K562 (cell line): ENCODE measurements around a stretch of chr1.

DNA sequence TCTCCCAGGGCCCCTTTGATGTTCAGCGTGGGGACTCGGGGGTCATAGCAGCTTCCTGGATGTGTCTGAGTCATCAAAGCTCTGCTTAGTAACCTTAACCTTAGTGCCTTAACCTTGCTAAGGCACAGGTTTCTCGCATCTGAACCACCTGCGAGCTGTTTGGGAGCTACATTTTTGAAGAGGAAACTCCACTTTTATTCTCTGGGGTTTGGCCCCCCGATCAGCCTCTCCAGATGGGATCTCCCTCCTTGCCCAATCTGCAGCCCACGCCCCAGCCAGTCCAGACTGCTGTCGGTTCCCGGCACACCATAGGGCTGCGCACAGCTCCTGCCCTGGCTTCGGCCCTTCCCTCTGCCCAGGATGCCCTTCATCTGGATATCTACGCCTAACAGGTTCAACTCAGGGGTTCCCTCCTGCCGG is 135.2 kb downstream of the KAZN start:
- RAMPAGE, long total RNA = no peak
- RRBS = no CpG with 5 or more reads among the region's 12 CpGs
PRO-cap:
- standard = no peak
- CoPRO, capped RNA only, 2 experiments = no peak in any of the 2 experiments
- CoPRO, capped and uncapped RNA, 2 experiments = no peak in any of the 2 experiments
- CoPRO, uncapped RNA only, 2 experiments = no peak in any of the 2 experiments
CAGE:
- cytosol, long polyA plus RNA = no peak
- long polyA plus RNA = no peak
- nucleolus, long total RNA = no peak
- nucleus, long polyA plus RNA = no peak

- RAMPAGE, long total RNA = no peak
- RRBS = no CpG with 5 or more reads among the region's 6 CpGs
PRO-cap:
- standard = no peak
- CoPRO, capped RNA only, 2 experiments = no peak in any of the 2 experiments
- CoPRO, capped and uncapped RNA, 2 experiments = no peak in any of the 2 experiments
- CoPRO, uncapped RNA only, 2 experiments = no peak in any of the 2 experiments
CAGE:
- cytosol, long polyA plus RNA = no peak
- long polyA plus RNA = no peak
- nucleolus, long total RNA = no peak
- nucleus, long polyA plus RNA = no peak
Measured at GRCh38 chr1:14742467-14742856, 144.0 kb downstream of the KAZN start.

DNA sequence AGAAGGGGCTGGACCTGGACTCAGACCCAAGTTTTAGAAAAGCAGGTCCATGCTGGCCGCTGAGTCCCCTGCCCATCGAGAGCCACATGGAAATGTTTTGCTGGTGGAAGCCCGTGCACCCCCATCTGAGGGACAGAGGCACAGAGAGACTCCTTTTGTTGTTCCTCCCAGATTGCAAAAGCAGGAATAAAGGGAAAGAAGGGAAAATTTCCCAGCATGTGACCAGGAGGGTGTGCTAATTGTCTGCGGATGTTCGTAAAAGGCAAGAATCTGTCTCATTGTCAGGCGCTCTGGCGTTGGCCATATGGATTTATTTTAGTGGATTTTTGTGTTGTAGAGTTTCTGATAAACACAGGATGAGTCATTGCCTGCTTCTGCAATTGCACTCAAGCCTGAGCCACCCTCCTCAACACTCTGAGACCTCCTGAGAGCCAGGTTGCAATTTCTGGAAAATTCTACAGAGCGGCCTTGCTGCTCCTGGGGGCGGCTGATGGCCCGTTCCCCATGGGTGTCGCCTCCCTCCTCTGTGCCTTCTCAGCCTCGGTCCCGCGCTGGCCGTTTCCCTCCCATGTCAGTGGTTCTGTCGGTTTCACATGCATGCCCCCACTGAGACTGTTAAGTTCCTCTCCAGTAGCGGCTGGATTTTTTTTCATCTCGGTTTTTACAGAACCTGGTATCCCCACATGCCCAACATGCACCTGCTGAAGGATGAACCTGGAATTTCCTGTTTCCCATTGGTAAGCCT is 227.7 kb downstream of the KAZN start:
- RAMPAGE, long total RNA = no peak
- RRBS = no CpG with 5 or more reads among the region's 18 CpGs
PRO-cap:
- standard = no peak
- CoPRO, capped RNA only, 2 experiments = no peak in any of the 2 experiments
- CoPRO, capped and uncapped RNA, 2 experiments = no peak in any of the 2 experiments
- CoPRO, uncapped RNA only, 2 experiments = no peak in any of the 2 experiments
CAGE:
- cytosol, long polyA plus RNA = no peak
- long polyA plus RNA = no peak
- nucleolus, long total RNA = no peak
- nucleus, long polyA plus RNA = no peak

DNA sequence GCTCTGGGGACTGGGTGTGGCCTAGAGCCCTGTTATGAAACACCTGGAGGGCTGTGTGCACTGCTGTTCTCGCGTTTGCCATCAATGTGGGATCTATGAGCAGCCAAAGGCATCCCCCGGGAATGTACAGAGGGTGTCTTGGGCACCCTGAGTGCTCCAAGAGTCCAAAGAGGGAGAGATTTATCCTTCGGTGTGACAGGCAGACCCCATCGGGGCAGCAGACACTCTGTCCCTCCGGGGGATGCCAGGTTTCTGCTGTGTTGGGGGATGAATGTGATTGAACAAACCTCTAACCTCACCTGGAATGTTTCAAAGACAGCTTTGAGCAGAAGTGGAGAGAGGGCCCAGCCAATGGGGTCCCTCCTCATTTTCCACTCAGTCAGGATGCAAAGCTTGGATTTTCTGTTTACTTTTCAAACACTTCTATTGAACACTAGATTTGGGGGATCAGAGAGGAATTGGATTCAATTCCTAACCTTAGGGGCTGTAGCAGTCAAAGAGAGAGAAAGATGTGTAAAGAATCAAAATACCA is 264.7 kb downstream of the KAZN start:
- RAMPAGE, long total RNA = no peak
- RRBS = no CpG with 5 or more reads among the region's 6 CpGs
PRO-cap:
- standard = no peak
- CoPRO, capped RNA only, 2 experiments = no peak in any of the 2 experiments
- CoPRO, capped and uncapped RNA, 2 experiments = no peak in any of the 2 experiments
- CoPRO, uncapped RNA only, 2 experiments = no peak in any of the 2 experiments
CAGE:
- cytosol, long polyA plus RNA = no peak
- long polyA plus RNA = no peak
- nucleolus, long total RNA = no peak
- nucleus, long polyA plus RNA = no peak

GRCh38 chr1:14929087-14930186 is 224.1 kb upstream of the TMEM51 start:
- RAMPAGE, long total RNA = no peak
- RRBS = no CpG with 5 or more reads among the region's 20 CpGs
PRO-cap:
- standard = no peak
- CoPRO, capped RNA only, 2 experiments = no peak in any of the 2 experiments
- CoPRO, capped and uncapped RNA, 2 experiments = no peak in any of the 2 experiments
- CoPRO, uncapped RNA only, 2 experiments = no peak in any of the 2 experiments
CAGE:
- cytosol, long polyA plus RNA = no peak
- long polyA plus RNA = no peak
- nucleolus, long total RNA = no peak
- nucleus, long polyA plus RNA = no peak

DNA sequence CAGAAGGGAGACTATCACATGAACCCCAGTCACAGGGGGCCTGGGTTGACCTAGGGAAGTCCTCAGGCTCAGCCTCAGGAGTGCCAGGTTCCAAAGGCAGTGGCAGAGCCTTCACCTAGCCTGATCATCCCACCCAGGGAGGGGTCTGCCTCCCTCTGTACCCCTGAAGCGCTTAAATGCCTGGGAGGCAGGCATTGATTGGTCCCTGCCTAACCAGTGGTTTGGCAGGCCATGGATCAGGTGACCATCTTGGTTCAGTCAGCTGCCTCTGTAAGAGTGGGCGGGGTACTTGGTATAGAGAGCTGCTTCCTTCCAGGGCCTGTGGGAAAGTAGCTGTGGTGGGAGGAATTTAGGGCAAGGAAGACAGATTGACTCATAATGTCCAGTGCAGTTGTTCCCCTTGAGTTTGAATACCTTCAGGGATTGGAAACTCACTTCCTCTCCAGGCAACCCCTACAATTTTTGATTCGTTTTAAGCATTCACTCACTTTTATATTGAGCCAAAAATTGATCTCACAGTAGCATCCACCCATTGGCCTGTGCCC is 213.6 kb upstream of the TMEM51 start:
- RAMPAGE, long total RNA = no peak
- RRBS = no CpG with 5 or more reads among the region's 3 CpGs
PRO-cap:
- standard = bidirectional peak, plus-strand start at position 295 of the sequence, minus-strand start at position 147 of the sequence
- CoPRO, capped RNA only, 2 experiments = no peak in any of the 2 experiments
- CoPRO, capped and uncapped RNA, 2 experiments = no peak in any of the 2 experiments
- CoPRO, uncapped RNA only, 2 experiments = no peak in any of the 2 experiments
CAGE:
- cytosol, long polyA plus RNA = no peak
- long polyA plus RNA = no peak
- nucleolus, long total RNA = no peak
- nucleus, long polyA plus RNA = no peak

DNA sequence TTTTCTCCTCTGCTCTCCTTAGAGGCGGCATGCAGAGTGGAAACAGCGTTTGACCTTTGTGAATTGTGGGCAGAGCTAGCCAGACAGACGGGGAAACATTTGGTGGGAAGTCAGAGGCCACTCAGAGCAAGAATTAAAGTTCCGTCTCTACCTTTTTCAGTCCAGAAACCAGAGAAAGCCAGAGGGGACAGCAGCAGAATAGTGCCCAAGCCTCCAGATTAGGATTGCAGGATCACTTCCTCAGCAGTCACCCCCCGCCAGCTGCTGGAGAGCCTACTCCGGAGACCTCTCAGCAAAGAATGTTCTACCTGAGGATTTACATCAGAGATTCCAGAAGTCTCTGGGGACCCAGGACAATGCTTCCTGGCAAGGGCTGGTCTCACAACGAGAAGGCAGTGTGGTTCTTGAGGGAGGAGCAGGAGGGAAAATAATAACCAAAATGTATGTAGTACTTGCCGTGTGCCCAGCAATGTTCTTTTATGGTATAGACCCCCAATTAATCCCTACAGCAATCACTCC is 210.4 kb upstream of the TMEM51 start:
- RAMPAGE, long total RNA = no peak
- RRBS = no CpG with 5 or more reads among the region's 8 CpGs
PRO-cap:
- standard = no peak
- CoPRO, capped RNA only, 2 experiments = no peak in any of the 2 experiments
- CoPRO, capped and uncapped RNA, 2 experiments = no peak in any of the 2 experiments
- CoPRO, uncapped RNA only, 2 experiments = no peak in any of the 2 experiments
CAGE:
- cytosol, long polyA plus RNA = no peak
- long polyA plus RNA = no peak
- nucleolus, long total RNA = no peak
- nucleus, long polyA plus RNA = no peak

DNA sequence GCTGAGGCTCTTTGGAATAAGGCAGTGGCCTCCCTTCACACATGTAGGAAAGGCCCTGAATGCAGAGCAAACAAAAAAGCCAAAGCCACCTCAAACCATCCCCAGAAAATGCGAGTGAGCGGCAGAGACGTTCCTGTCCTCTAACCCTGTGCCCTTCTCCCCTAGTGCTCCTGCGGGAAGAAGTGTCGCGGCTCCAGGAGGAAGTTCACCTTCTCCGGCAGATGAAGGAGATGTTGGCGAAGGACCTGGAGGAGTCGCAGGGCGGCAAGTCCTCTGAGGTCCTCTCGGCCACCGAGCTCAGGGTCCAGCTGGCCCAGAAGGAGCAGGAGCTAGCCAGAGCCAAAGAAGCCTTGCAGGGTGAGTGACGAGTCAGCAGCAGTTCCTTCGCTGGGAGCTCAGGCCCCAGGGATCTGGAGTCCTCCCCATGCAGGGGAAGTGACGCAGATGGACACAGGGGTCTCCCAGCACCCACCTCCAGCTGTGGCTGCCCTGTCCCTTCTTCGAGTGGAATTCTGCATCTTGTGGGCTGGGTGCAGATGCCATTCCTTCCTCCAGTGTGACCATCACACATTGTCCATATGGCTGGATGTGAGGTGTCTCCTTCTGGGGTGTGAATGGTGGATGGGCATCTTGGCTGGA is 192.9 kb upstream of the TMEM51 start:
- RAMPAGE, long total RNA = no peak
- RRBS = no CpG with 5 or more reads among the region's 16 CpGs
PRO-cap:
- standard = no peak
- CoPRO, capped RNA only, 2 experiments = no peak in any of the 2 experiments
- CoPRO, capped and uncapped RNA, 2 experiments = no peak in any of the 2 experiments
- CoPRO, uncapped RNA only, 2 experiments = no peak in any of the 2 experiments
CAGE:
- cytosol, long polyA plus RNA = no peak
- long polyA plus RNA = no peak
- nucleolus, long total RNA = no peak
- nucleus, long polyA plus RNA = no peak

DNA sequence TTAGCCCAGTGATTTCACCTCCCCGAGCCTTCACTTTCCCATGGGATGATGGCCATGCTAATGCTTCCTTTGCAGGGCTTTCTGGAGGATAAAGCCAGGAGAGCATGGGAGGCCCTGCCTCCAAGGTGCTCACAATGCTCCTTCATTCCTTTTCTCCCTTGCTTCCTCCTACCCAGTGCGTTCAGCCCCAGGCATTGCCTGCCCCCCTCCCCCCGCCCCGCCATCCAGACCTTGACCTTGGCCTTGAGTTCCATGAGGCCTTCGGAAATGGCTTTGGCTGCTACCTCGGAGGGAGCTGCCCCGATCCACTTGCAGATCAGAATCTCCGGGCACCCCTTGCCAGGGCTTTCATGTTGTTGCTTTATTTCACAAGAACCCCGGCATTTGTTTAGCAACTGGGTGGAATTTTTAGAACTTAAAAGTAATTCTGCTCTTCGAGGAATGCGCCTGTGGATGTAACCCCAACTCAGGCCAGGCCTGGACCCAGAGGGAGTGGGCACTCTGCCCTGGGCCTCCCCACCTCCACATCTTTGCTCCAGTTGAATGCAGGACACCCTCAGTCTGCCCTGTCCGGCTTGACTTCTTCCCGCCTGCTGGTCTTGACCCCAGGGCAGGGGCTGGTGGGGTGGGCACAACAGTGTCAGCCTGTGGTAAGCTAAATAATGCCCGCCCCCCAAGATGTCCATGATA is 154.1 kb upstream of the TMEM51 start:
- RAMPAGE, long total RNA = no peak
- RRBS = 100% methylated on average over 2 of the region's 14 CpGs
PRO-cap:
- standard = no peak
- CoPRO, capped RNA only, 2 experiments = no peak in any of the 2 experiments
- CoPRO, capped and uncapped RNA, 2 experiments = no peak in any of the 2 experiments
- CoPRO, uncapped RNA only, 2 experiments = no peak in any of the 2 experiments
CAGE:
- cytosol, long polyA plus RNA = no peak
- long polyA plus RNA = no peak
- nucleolus, long total RNA = no peak
- nucleus, long polyA plus RNA = no peak

GRCh38 chr1:15090298-15091047 is 63.1 kb upstream of the TMEM51 start:
- RAMPAGE, long total RNA = no peak
- RRBS = no CpG with 5 or more reads among the region's 17 CpGs
PRO-cap:
- standard = no peak
- CoPRO, capped RNA only, 2 experiments = no peak in any of the 2 experiments
- CoPRO, capped and uncapped RNA, 2 experiments = no peak in any of the 2 experiments
- CoPRO, uncapped RNA only, 2 experiments = no peak in any of the 2 experiments
CAGE:
- cytosol, long polyA plus RNA = no peak
- long polyA plus RNA = no peak
- nucleolus, long total RNA = no peak
- nucleus, long polyA plus RNA = no peak

DNA sequence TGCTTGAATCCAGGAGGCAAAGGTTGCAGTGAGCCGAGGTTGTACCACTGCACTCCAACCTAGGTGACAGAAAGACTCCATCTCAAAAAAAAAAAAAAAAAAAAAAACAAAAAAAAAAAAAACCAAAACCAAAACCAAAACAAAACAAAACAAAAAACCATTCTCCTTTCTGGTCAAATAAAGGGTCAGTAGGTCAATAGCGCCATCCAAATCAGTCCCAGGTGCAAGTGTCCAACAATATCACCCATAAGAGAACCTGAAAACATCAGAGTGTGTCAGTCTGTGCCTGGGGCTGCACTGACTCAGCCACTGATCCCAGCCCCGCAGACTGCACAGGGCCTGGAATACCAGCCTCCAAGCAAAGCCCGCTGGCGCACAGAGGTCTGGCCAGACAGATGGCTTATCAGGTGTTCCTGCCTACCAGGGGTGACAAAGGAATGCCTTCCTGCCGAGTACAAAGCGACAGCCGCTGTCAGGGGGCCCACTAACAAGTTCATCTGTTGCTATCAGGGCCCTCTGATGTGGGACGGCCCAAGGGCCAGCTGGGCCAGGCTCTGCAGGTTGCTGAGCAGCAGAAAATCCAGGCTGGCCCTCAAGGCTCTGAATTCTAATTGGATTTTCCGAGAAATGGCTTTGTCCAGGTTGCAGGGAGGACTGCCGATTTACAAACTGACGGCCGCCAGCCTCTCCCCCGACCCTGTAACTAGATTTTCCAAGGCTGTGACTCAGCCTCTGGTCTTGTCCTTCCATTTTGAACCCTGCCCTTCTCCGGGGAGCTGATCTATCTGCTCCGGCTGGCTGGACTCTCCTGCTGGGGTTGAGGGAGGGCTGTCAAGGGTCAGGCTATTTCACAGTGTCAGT is 13.8 kb upstream of the TMEM51 start:
- RAMPAGE, long total RNA = no peak
- RRBS = no CpG with 5 or more reads among the region's 16 CpGs
PRO-cap:
- standard = no peak
- CoPRO, capped RNA only, 2 experiments = no peak in any of the 2 experiments
- CoPRO, capped and uncapped RNA, 2 experiments = no peak in any of the 2 experiments
- CoPRO, uncapped RNA only, 2 experiments = no peak in any of the 2 experiments
CAGE:
- cytosol, long polyA plus RNA = no peak
- long polyA plus RNA = no peak
- nucleolus, long total RNA = no peak
- nucleus, long polyA plus RNA = no peak

- RAMPAGE, long total RNA = no peak
- RRBS = no CpG with 5 or more reads among the region's 12 CpGs
PRO-cap:
- standard = no peak
- CoPRO, capped RNA only, 2 experiments = no peak in any of the 2 experiments
- CoPRO, capped and uncapped RNA, 2 experiments = no peak in any of the 2 experiments
- CoPRO, uncapped RNA only, 2 experiments = no peak in any of the 2 experiments
CAGE:
- cytosol, long polyA plus RNA = no peak
- long polyA plus RNA = no peak
- nucleolus, long total RNA = no peak
- nucleus, long polyA plus RNA = no peak
Measured at GRCh38 chr1:15197636-15198403, 44.3 kb downstream of the TMEM51 start.

GRCh38 chr1:15279603-15279908 is 32.5 kb downstream of the FHAD1 start:
- RAMPAGE, long total RNA = no peak
- RRBS = no CpG with 5 or more reads among the region's 3 CpGs
PRO-cap:
- standard = no peak
- CoPRO, capped RNA only, 2 experiments = no peak in any of the 2 experiments
- CoPRO, capped and uncapped RNA, 2 experiments = no peak in any of the 2 experiments
- CoPRO, uncapped RNA only, 2 experiments = no peak in any of the 2 experiments
CAGE:
- cytosol, long polyA plus RNA = no peak
- long polyA plus RNA = no peak
- nucleolus, long total RNA = no peak
- nucleus, long polyA plus RNA = no peak

- RAMPAGE, long total RNA = no peak
- RRBS = no CpG with 5 or more reads among the region's 2 CpGs
PRO-cap:
- standard = no peak
- CoPRO, capped RNA only, 2 experiments = no peak in any of the 2 experiments
- CoPRO, capped and uncapped RNA, 2 experiments = no peak in any of the 2 experiments
- CoPRO, uncapped RNA only, 2 experiments = no peak in any of the 2 experiments
CAGE:
- cytosol, long polyA plus RNA = no peak
- long polyA plus RNA = no peak
- nucleolus, long total RNA = no peak
- nucleus, long polyA plus RNA = no peak
Measured at GRCh38 chr1:15331814-15332013, 78.0 kb upstream of the EFHD2 start.

GRCh38 chr1:15337603-15338455 is 71.9 kb upstream of the EFHD2 start:
- RAMPAGE, long total RNA = no peak
- RRBS = no CpG with 5 or more reads among the region's 18 CpGs
PRO-cap:
- standard = no peak
- CoPRO, capped RNA only, 2 experiments = no peak in any of the 2 experiments
- CoPRO, capped and uncapped RNA, 2 experiments = no peak in any of the 2 experiments
- CoPRO, uncapped RNA only, 2 experiments = no peak in any of the 2 experiments
CAGE:
- cytosol, long polyA plus RNA = no peak
- long polyA plus RNA = no peak
- nucleolus, long total RNA = no peak
- nucleus, long polyA plus RNA = no peak

DNA sequence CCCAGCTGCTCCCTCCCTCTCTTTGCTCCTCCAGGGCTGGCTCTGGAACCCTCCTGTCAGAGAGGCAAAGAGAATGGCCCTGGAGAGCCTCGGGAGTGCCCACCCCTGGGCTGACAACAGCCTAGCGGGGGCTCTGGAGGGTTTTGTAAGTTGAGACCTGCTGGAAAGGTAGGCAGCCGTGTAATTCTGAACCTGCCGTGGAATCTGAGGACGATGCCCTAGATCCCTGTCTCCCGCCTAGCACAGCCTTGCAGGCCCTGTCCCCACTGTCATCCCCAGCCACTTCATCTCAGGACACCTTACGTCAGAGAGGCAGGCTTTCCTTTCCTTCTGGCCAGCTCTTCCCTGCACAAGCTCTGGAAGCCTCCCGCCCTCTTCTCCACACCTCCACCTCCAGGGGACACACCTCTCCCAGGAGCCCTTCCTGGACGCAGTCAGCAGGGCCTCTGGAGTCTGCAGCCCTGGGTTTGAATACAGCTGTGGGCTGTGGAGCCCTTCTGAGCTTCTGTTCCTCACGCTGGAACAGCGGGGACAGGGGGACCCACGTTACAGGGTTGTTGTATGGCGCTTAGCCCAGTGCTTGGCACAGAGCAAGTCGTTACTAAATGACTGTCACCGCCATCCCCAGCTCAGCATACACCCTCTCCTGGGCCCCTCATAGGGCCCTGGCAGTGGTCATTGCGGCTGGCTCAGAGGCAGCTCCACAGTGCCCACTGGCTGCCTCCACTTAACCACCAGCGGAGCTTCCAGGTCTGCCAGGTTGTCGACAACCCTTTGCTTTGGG is 4.4 kb downstream of the EFHD2 start:
- RAMPAGE, long total RNA = no peak
- RRBS = no CpG with 5 or more reads among the region's 18 CpGs
PRO-cap:
- standard = no peak
- CoPRO, capped RNA only, 2 experiments = no peak in any of the 2 experiments
- CoPRO, capped and uncapped RNA, 2 experiments = no peak in any of the 2 experiments
- CoPRO, uncapped RNA only, 2 experiments = no peak in any of the 2 experiments
CAGE:
- cytosol, long polyA plus RNA = no peak
- long polyA plus RNA = no peak
- nucleolus, long total RNA = no peak
- nucleus, long polyA plus RNA = no peak

DNA sequence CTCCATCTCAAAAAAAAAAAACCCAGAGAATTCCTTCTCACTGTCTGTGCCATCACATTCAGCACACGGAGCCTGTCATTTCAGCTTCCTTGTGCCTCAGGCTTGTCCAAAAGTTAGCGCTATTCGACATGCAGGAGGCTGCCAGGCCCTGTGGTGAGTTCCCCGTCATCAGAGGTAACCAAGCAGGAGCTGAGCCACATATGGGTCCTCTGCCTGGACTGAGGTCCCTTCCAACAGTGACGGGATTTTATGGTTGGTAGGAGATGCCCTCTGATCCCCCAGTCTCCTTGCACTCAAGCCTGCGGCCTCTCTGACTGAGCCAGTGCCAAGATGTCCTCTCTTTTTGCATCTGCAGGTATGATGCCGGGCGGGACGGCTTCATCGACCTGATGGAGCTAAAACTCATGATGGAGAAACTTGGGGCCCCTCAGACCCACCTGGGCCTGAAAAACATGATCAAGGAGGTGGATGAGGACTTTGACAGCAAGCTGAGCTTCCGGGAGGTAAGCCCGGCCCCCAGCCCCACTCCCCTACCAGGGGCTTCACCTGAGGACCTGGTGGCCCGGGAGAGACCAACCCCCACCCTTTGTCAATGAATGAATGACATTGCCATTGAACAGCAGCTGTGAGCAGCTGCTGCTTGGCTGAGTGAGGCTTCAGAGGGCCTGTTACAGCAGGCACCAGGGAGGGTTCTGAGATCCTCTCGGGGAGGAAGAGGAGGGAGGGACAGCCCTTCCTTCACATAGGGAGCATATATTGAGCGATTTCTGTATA is 12.5 kb upstream of the CTRC start:
- RAMPAGE, long total RNA = no peak
- RRBS = 90% methylated on average over 2 of the region's 15 CpGs
PRO-cap:
- standard = no peak
- CoPRO, capped RNA only, 2 experiments = no peak in any of the 2 experiments
- CoPRO, capped and uncapped RNA, 2 experiments = no peak in any of the 2 experiments
- CoPRO, uncapped RNA only, 2 experiments = peak in 1 of 2 experiments; most common plus-strand start position 606 of the sequence (in 1)
CAGE:
- cytosol, long polyA plus RNA = no peak
- long polyA plus RNA = no peak
- nucleolus, long total RNA = no peak
- nucleus, long polyA plus RNA = no peak

DNA sequence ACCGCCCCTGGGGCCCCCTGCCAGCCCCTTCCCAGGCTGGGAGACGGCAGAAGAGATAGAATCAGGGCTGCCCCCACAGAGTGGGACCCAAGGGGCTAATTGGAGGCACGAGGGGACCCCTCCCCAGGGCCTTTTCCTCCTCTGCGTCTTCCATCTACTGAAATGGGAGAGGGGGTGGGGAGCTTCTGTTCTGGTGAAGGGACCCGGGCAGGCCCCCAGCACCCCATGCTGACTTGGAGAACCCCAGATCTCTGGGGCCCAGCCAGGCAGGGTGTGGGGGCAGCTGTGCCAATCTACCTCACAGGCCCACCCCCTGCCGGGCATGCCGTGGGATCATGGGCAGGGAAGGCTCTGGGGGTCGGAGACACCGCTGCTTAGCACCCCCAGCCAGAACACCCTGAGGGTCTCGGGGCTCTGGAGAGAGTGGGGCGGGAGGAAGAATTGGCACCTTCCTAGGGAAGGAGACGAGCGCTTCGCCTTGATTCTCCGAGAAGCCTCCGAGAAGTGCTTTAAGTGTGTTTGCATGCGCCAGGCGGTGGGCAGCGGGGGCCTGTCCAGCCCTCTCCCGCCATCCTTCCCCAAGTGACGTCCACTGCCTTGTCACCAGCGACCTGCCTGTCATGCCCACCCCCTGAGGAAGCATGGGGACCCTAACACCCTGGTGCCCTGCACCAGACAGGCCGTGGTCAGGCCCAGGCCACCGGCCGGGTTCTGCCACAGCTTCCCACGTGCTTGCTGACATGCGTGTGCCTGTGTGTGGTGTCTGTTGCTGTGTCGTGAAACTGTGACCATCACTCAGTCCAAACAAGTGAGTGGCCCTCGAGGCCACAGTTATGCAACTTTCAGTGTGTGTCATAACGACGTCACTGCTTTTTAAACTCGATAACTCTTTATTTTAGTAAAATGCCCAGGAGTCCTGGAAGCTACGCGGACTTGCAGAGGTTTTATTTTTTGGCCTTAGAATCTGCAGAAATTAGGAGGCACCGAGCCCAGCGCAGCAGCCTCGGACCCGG is 8.8 kb upstream of the CTRC start:
- RAMPAGE, long total RNA = no peak
- RRBS = no CpG with 5 or more reads among the region's 38 CpGs
PRO-cap:
- standard = no peak
- CoPRO, capped RNA only, 2 experiments = no peak in any of the 2 experiments
- CoPRO, capped and uncapped RNA, 2 experiments = no peak in any of the 2 experiments
- CoPRO, uncapped RNA only, 2 experiments = peak in 1 of 2 experiments; most common plus-strand start position 834 of the sequence (in 1)
CAGE:
- cytosol, long polyA plus RNA = no peak
- long polyA plus RNA = no peak
- nucleolus, long total RNA = no peak
- nucleus, long polyA plus RNA = no peak